Jejunum (tissue), 1 donor: ENCODE data around the gene EDN3.

GRCh38 chr20:57628993-57629336 is 8.7 kb upstream of the ZBP1 start:
- PRO-cap: no peak

DNA sequence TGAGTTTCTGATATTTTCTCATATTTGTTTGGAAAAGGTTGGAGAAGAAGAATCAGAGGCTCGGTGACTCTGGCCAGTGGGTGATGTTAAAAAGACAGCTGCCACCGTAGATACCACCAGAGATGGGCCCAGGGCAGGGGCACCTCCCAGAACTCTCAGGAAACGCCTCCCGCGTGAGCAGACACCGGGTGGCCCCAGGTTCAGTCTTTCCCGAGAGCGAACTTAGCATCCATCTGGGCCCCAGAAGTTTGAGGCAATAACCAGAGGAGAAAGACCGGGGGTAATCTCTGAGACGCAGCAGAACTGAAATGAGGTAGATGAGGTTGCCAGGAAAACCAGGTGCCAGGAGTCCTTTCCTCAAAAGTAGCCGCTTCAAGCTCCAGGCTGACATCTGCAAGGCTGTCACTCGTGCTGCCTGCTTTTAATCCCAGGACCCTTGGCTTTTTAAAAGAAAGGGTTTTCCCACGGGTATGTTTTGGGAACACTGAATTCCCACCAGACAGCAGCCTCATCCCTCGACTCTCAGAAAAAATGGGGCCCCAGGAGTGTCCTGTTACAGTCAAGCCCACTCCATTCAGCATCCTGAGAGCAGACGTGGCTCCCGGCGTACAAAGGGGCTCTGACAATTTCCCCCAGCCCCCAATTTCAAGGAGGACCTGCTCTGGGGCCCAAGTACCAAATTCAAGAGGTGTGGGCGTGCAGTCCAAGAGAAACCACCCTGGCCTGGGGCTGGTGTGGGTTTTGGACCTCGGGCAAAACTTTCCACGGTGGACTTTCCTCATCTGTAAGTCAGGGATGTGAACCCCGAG is 3.6 kb downstream of the PMEPA1 start:
- PRO-cap: no peak

GRCh38 chr20:57996457-57996739 is 154.3 kb upstream of the C20orf85 start:
- PRO-cap: no peak

GRCh38 chr20:58146103-58146780 is 4.5 kb upstream of the C20orf85 start:
- PRO-cap: no peak

- PRO-cap: no peak
These were observed 40.0 kb upstream of the STX16 start for GRCh38 chr20:58610960-58611594.

DNA sequence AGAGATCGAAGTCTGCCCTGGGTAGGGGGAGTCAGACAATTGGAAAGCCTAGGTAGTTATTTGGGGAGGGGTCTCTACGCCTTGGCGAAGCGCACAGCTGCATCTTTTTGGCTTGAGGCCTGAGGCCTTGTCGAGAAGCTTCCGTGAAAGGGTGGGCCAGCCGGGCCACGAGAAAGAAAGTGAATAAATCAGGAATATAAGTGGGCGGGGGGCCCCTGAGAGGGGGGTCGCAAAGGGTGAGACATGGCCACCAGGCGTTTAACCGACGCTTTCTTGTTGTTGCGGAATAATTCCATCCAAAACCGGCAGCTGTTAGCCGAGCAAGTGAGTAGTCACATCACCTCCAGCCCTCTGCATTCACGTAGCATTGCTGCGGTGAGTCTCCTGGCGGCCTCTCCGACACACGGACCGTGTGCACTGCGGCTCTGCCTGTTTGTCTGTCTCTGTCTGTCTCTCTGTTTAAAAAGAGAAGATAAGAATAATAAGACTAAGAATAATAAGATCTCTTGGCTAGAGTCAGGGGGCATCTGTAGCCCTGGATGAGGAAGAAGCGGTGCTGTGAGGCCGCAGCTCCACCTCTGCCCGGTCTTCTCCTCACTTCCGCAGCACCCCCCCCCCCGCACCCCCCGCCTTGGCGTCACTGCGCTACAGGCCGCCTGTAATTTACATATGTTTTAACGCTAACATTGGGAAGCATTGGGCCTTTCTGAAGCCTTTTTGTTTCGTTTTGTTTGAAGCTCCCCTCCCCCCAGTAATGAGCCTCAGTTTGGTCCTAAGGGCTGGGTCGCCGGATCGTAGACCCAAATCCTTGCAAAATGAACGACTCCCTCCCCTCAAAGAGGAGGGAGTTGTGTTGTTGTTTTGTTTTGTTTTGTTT is 919 bp downstream of the STX16 start:
- PRO-cap: bidirectional peak, plus-strand start at position 378 of the sequence, minus-strand start at position 353 of the sequence; bidirectional peak, plus-strand start at position 764 of the sequence, minus-strand start at position 590 of the sequence

GRCh38 chr20:58667261-58667764 is 16.2 kb downstream of the STX16 start:
- PRO-cap: no peak

GRCh38 chr20:58907585-58908161 is 16.5 kb downstream of the GNAS start:
- PRO-cap: unidirectional peak, minus-strand start at chr20:58907820

GRCh38 chr20:58909899-58910469 is 18.8 kb downstream of the GNAS start:
- PRO-cap: no peak

DNA sequence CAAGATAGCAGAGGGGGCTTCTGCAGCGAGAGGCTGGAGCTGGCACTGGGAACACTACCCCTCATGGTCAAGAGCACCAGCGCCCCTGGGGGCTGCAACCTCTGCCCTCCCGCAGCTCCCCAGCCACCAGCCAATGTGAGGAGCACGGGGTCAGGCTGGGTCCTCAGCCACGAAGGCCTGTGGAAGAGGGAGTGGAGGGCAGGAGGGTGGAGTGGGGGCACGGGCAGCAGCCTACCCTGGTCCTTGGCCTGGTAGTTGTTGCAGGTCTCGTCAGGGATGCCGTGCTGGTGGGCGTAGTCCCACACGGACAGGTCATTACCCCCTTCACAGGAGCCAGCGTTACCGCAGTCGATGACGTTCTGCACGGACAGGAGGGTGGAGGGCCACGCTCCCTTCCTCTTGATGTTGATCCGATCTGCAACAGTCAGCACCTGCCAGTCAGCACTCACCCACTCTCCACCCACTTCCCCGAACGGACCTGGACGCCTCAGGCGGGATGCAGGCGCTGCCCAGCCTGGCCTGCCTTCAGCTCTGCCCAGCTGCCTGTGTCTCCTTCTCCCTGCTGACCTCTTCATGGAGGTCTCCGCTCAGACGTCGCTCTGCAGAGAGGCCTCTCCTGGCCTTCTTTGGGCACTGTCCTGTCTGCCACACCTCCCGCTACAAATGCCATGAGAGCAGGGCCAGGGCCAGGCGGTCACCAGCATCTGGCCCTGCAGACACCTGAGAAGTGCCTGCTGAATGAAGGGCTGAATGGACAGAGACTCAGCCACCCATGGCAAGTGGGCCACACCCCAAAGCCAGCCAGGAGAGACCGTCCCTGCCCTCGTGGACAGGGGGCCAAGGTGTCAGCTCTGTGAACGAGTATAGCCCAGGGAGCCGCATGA is 5.6 kb downstream of the CTSZ start:
- PRO-cap: no peak

GRCh38 chr20:59161847-59162284 is 1.8 kb upstream of the ZNF831 start:
- PRO-cap: no peak

- PRO-cap: bidirectional peak, plus-strand start at chr20:59300431, minus-strand start at chr20:59300352; bidirectional peak, plus-strand start at chr20:59300595, minus-strand start at chr20:59300634; bidirectional peak, plus-strand start at chr20:59300663, minus-strand start at chr20:59300674; unidirectional peak, minus-strand start at chr20:59300893
These were observed at the start of gene EDN3 for GRCh38 chr20:59300179-59301160. TSS of gene EDN3 (plus strand) at chr20:59300611.

DNA sequence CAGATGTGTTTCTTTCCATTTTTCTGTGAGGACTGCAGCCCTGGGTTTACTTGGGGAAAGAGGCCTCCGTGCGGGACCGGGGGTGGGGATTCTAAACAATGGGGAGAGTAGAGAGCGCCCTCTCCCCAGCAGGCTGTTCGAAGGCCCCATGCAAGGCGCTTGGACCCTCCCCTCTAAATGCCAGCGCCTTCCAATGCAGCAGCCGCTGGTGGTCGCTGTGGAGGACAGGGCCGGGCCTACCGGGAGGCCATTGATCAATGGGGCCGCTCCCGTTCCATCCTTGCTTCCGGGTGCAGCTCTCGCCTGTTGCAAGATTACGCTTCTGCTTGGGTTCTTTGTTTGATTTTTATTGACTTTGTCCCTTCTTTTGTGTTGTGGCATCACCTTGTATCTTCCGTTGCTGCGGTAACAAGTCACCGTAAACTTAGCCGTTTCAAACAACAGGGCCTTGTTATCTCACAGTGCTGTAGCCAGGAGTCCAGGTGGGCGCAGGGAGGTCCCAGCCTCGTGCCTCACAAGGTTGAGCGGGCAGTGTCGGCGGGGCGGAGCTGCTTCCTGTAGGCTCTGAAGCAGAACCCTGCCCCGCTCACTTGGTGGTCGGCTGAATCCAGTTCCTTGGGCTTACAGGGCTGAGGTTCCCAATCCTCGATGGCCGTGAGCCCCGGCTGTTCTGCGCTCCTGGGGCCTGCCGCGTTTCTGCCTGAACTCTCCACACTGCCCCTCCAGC is 134.6 kb upstream of the PHACTR3 start:
- PRO-cap: no peak

DNA sequence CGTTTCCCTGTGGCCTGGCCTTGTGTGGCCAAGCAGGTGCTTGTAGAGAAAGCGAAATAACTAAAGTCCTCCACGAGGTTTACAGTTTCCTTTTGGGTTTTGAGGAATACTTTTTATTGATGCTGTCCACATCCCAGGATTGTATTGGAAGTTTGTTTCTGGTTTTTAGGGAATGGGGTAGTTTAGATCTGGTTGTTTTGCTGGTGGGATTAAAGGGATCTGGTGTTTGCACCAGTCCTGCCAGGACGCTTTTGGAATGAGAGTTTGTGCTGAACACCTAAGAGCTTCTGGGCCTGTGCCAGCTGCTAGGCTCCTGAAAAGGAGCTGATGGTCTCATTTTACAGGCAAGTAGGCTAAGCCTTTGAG is 161.7 kb downstream of the SYCP2 start:
- PRO-cap: no peak

- PRO-cap: no peak
These were observed 113.0 kb downstream of the SYCP2 start for GRCh38 chr20:59820384-59820835.

GRCh38 chr20:59938584-59939615 is 1.2 kb downstream of the PPP1R3D start:
- PRO-cap: no peak

GRCh38 chr20:60033927-60035121 is 76.1 kb downstream of the CDH26 start:
- PRO-cap: no peak

- PRO-cap: no peak
These were observed 243.8 kb downstream of the CDH26 start for GRCh38 chr20:60201953-60202455.

- PRO-cap: no peak
These were observed 459.7 kb upstream of the CDH4 start for GRCh38 chr20:60792353-60792782.

DNA sequence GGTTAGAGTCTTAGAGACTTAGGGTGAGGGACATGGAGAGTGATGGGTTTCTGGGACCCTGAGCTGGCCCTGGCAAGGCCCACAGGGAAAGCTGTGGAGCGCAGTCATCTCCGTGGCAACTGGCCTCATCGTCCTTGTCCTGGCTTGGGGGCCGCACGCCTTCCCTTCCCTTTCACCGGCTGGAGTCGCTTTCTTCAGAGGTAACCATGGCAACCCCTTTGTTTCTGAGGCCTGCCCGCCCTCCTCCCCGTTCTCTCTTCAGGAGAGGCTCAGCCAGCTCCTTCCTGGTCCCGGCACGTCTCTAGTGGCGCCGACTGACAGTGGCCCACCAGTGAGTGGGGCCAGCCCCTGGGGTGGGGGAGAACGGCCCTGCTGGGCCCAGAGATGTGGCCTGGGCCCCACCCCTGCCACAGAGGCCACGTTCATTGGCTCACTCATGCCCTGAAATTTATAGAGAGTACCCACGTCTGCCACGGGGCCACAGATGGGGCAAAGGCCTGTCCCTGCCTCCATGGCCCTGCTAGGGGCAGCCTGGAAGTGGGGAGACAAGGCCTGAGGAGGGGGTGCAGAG is 1.6 kb upstream of the OSBPL2 start:
- PRO-cap: no peak